M059J (cell line): ENCODE measurements around a stretch of chr3.

- RAMPAGE, long total RNA = no peak
Observed at GRCh38 chr3:126961192-126961546, 21.7 kb upstream of the PLXNA1 start.

GRCh38 chr3:126983692-126984525 lies 994 bp downstream of the PLXNA1 start:
- RAMPAGE, long total RNA = no peak

DNA sequence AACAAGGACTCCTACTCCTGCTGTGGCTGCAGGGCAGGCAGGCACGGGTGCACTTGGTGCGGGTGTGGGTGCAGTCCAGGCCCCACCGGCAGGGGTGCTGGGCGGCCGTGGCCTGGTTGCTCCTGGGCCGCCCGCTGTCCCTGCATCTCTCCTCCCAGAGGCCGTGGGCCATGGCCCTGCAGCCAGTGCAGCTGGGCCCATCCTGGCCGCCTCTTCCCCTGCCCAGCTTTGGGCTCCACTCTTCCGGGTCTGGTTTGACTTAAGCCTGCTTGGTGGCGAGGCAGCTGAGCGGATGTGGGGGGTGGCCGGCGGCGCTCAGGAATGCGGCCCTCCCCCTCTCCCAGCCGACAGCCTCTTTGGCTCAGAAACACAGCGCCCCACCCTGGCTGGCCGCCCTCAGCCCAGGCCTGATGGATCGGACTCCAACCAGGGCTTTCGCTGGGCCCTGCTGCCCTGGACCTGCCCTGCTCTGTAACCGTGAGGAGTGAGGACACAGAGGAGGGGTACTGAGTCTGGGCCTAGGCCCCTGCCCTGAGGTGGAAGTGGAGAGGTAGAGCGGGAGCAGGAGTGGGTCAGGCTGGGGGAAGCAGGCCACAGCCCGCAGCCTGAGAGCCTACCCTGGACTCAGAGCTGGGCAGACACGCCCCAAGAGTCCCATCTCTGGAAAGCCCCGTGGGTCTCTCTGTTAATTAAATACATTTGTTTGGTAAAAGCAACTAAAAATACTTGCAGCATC lies 19.3 kb downstream of the PLXNA1 start:
- RAMPAGE, long total RNA = no peak

DNA sequence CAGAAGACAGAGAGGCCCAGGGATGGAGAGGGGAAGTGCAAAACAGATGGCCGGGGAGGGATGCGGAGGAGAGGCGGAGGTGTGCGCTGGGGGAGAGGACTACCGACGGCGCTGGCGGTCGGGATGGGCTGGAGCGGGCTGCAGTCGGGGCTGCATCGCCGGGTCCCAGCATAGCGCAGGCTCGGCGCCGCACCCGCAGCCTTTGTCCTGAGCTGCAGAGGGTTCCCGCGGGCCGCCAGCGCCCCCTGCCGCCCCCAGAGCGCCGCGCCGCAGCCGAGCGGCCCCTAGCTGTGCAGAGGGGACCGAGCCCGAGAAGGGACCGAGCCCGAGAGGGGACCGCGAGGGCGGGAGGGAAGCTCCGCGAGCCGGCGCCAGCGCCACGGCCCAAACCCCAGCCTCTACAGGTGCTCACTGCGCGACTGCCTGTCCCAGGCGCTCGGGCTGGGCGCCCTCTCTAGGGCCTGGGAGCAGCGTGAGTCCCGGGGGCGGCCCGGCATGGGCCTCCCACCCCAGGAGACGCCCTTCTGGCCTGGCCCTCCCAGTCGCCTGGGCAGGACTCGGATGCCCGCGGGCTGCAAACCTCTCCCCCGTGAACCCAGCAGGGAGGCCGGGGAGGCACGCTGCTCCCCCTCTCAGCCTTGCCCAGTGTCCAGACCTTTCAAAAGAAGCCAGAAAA lies 134.9 kb downstream of the TPRA1 start:
- RAMPAGE, long total RNA = no peak

DNA sequence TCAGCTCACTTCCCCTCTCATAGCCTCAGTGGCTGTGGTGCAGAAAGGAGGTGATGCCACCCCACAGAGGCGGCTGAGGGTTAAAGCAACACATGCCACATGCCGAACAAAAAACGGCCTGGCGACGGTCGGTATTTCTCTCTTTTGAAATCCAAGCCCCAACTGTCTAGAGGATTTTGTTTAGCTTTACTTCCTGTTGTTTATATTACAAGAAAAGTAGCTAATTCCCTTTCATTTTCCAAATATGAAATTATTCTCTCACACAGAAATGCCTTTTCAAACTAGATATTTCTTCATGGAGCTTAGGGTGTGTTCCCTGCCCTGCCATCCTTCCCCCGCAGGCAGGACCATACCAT lies 127.8 kb downstream of the TPRA1 start:
- RAMPAGE, long total RNA = no peak

GRCh38 chr3:127574945-127575678 lies 15.4 kb downstream of the TPRA1 start:
- RAMPAGE, long total RNA = no peak

GRCh38 chr3:127575679-127576230 lies 14.8 kb downstream of the TPRA1 start:
- RAMPAGE, long total RNA = no peak

DNA sequence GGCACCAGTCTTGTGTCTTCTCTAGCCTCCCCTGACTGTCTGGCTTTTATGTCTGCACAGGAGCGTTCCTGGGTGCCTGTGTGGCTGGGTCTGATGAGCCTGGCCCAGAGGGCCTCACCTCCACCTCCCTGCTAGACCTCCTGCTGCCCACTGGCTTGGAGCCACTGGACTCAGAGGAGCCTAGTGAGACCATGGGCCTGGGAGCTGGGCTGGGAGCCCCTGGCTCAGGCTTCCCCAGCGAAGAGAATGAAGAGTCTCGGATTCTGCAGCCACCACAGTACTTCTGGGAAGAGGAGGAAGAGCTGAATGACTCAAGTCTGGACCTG lies 10.2 kb downstream of the PODXL2 start:
- RAMPAGE, long total RNA = no peak

DNA sequence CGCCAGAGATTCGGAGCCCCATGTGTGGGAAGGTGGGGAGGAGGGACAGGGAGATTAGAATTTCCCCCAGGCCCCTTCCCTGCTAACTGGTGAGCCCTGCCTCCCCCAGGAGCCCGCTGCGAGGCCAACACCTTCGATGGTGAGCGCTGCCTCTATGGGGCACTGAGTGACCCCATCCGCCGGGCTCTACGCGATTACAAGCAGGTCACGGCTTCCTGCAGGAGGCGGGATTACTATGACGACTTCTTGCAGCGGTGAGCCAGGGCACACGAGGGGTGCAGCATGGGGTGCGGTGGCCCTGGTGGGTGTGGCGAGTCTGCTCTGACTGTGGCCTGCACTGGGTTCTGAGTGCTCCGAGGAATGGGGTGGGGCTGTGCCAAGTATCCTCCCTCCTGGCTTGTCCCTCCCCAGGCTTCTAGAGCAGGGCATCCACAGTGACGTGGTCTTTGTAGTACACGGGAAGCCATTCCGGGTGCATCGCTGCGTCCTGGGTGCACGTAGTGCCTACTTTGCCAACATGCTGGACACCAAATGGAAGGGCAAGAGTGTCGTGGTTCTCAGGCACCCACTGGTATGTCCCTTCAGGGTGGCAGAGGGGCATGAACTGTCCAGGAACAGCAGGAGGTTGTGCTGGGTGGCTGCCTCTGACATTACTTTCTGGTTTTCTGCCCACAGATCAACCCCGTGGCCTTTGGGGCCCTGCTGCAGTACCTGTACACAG lies 3.3 kb downstream of the ABTB1 start:
- RAMPAGE, long total RNA = no peak

GRCh38 chr3:127701768-127702738 lies 29.3 kb downstream of the ABTB1 start:
- RAMPAGE, long total RNA = no peak

- RAMPAGE, long total RNA = no peak
Observed at GRCh38 chr3:127760993-127761977, 61.0 kb downstream of the MGLL start.

- RAMPAGE, long total RNA = no peak
Observed at GRCh38 chr3:127768500-127769266, 53.6 kb downstream of the MGLL start.

DNA sequence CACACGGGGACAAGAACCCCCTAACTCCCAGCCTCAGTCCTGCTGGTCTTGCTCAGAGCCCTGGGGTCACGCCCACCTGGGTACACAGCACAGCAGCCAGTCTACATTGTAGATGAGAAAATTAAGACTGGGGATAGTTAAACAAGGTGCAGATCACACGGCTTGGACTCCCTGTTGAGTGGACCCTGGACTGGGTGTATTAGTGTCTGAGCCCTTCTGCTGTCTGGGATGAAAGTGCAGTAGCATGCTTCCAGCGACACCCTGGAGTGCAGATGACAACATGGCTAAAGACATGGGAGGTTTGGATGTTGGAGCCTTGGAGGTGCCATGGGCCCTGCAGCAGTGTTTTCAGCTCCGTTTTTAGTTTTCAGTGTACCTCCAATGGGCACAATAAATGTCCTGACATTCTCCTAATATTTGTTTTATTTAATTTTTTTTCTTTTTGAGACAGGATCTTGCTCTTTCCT lies 44.0 kb downstream of the MGLL start:
- RAMPAGE, long total RNA = no peak

DNA sequence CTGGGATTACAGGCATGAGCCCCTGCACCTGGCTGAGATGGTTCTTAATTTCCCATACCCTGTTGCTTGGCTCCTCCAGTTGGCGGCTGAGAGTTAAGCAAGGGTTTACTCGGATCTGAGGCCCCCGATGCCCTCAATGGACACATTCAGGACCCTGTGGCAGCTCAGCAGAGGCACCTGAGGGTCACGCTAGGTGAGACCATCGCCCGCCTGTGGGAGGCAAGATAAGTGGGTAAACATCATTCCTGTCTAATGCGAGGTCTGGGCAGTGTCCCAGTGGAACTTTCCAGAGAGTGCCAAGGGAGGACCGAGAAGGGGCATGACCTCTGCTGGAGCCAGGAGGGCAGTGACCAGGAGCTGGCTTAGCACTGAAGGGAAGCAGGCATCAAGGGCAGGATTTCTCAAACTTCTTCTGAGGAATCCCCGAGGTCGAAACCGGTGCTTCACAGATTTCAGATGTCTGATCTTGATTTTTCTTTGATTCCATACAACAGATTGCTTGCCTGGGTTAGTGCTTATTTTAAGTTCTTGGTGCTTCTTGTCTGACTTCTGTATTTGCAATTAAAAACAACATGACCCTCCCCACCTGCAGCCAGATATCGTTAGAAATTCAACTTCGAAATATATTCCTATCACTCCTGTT lies 65.4 kb upstream of the SEC61A1 start:
- RAMPAGE, long total RNA = no peak

DNA sequence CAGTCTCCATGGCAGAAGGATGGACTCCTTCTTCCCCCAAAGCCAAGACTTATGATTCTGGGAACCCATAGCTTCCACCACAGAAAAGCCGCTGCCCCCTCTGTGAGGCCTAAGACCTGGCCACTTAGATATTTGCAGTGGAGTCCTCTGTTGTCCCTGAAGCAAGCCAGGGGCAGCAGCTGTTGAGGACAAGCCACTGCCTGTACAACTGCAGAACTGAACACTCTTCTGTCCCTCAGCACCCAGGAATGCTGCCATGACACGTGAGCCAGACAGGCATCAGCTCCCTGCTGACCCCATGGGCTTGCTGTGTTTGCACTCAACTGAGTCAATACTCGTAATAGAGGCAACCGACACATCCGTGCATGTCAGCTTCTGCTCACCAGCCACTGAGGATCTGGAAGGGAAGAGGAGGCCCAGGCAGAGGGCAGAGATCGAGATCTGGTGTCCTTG lies 54.4 kb upstream of the SEC61A1 start:
- RAMPAGE, long total RNA = no peak

- RAMPAGE, long total RNA = no peak
Observed at GRCh38 chr3:128063707-128064448, 11.6 kb downstream of the SEC61A1 start.

DNA sequence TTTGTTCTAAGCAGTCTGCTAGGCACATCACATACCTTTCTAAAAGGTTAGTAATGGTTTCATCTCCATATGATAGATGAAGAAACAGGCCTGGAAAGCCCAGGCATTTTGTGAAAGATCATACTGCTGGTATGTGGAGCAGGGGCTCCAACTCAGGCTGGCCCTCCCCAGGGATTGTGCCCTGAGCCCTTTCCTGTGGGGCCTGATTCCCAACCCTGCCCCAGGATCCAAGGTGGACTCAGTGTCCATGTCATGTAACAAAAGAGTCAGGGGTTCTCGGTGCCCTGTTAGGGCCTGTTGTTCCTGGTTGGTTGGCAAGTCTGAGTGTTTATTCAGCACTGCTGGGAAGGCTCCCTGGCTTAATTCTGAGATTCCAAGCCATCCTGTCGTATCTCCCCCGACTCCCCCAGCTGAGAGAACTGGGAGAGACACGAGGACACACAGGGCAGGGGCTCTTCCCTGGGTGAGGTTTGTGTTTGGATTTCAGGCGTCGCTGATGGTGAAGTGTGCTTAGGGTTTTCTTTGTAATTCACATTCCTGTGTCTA lies 78.2 kb downstream of the EEFSEC start:
- RAMPAGE, long total RNA = no peak

GRCh38 chr3:128323452-128324160 lies 143.1 kb downstream of the DNAJB8 start:
- RAMPAGE, long total RNA = no peak

DNA sequence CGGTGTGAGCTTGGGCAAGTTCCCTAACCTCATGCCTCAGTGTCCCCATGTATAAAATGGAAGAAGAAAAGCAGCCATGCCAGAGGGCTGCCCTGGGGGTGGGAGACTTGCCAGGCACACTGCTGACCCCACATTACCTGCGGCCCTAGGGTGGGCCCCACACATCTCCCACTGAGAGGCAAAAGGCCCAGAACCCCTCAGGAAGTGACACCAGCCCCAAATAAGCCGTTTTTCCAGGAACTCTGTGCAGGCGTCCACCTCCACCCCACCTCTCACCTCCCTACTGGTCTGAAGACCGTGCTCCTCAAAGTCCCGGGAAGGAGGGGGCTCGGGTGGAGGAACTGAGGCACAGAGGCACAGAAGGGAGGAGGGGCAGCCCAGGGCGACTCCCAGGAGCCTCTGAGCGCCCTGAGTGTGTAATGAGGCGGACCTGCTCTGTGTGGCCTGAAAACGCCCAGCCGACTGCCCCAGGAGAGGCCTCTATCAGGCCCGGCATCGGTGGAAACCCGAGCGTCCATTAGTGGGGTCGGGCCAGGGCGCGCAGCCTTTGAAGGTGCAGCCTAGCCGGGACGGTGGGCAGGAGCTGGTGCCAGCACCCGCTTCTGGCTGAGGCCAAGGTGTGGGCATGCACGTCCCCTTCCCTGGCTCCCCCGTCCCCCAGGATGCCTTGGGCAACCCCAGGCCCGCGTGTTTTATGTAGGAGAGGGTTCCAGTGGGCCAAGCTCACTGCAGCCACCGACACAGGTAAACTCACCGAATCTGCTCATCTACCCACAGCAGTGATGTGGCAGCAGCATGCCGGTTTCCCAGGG lies 55.9 kb downstream of the DNAJB8 start:
- RAMPAGE, long total RNA = no peak

DNA sequence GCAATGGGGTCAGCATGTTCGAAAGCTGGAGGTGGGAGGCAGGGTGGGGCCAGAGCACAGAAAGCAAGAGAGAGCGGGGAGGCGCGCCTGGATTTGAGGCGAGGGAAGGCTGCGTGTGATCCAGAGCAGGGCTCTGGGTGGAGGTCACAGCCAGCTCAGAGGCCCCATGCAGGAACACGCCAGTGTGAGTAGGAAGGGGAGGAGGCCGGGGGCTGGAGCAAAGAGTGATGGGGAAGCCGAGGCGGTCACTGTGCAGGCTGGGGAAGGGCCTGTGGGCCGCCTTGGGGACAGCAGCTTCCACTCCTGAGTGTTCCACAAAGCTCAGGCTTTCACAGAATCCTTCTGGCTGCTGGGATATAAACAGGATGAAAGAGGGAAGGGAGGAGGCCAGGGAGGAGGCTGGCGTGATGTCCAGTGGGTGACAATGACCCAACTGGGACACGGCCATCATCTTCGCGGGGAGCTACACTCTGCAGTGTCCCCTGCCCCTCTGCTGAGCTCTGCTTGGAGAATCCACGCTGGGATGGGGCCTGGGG lies 8.6 kb downstream of the DNAJB8 start:
- RAMPAGE, long total RNA = no peak